ENCODE data around the genes AMELY, TSPY3, RBMY1E and DAZ2.

- PRO-cap, 2 experiments, result no peak in any of the 2 experiments
These were observed 26.7 kb downstream of the RPS4Y1 start for GRCh38 chrY:2867950-2868556.

- PRO-cap, 2 experiments, result no peak in any of the 2 experiments
These were observed 69.4 kb downstream of the ZFY start for GRCh38 chrY:3004363-3005160.

DNA sequence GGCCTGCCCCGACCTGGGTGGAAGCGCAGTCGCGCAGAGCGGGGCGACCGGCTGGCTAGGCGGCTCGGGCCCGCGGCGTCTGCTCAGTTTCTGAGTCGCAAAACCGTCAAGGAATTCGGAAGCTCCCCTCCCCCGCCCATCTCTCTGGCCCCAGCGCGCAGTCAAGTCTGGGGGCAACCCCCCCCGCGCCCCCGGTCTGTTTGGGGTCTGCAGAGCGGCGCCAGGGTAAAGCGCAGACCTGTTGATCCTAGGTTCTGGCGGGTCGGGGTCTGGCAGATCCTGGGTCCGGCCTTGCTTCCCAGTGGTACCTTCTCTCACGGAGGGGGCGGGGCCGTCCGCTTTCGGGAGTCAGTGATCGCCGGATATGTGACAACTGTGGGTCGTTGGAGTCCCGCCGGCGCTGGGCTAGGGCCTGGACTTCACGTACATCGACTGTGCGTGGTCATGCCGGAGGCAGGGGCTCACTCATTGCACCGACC, at the start of gene AMELY:
Gene AMELY (minus strand): TSS at position 318 of the 479 bp plus-strand sequence.
- PRO-cap, 2 experiments, result no peak in any of the 2 experiments

GRCh38 chrY:7279370-7279923, 367.9 kb upstream of the AMELY start:
- PRO-cap, 2 experiments, result no peak in any of the 2 experiments

DNA sequence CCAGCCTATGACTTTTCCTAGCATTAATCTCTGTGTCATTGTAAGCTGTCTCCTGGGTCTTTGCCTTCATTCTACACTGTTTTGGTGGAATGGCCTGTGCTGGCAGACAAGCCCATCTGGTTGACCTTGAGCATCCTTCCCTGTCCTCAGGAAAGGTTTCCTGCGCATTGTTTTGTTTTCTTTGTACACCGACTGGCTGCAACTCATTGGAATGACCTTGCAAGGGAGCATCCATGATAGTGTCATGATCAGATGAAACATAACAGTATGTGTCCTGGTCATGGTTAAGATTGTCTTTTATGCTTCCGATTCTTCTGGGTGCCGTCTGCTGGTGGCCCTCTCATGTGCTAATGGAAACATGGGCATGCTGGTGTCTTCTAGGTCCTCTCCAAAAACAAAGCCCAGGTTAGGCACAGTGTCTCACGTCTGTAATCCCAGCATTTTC, 410.6 kb upstream of the AMELY start:
- PRO-cap, 2 experiments, result no peak in any of the 2 experiments

DNA sequence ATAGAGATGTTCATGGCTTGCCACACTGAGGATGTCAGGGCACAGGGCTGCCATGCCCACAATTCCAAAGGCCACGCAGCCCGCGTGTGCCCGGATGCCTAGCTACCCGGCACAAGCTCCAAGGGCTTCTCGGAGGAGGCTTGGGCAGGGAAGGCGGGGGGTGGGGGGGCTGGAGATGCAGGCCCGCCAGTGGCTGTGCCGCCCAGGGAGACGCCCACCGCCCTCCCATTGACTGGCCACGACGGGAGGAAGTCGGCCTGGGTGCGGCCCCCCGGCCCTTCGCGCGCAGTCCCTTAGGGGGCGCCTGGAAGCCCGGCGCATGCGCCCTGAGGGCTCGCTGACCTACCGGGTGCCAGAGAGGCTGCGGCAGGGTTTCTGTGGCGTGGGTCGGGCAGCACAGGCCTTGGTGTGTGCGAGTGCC, at the start of gene TSPY3:
Gene TSPY3 (plus strand): TSS at position 274 of the 421 bp plus-strand sequence.
- PRO-cap, 2 experiments, result no peak in any of the 2 experiments

GRCh38 chrY:9580496-9580823, 52.8 kb downstream of the TSPY10 start:
- PRO-cap, 2 experiments, result no peak in any of the 2 experiments

DNA sequence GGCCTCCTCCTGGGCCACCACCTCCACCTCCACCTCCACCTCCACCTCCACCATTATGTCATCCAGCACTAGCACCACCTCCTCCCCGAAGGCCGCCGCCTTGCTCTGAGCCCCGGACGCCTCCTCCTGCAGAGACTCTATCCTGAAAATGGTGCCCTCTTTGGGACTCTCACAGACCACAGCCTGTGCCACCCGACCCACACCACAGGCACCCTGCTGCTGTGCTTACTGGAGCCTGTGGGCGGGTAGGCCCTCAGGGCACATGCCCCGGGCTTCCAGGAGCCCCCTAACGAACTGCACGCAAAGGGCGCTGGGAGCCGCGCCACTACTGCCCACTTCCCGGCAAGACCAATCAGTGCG, 541.2 kb downstream of the TSPY10 start:
- PRO-cap, 2 experiments, result no peak in any of the 2 experiments

- PRO-cap, 2 experiments, result no peak in any of the 2 experiments
These were observed 49.8 kb upstream of the DDX3Y start for GRCh38 chrY:12854884-12855268.

DNA sequence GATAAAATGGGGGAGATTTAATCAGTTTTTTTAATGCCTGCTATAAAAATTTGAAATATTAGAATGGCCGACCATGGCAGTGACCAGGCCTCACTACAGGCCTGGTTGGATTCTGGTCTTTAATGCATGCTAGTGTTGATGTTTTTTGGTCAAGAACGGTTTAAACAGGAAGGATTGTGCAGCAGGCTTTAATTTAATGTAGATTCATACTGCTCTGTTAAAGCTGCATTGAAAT, 14.2 kb downstream of the DDX3Y start:
- PRO-cap, 2 experiments, result no peak in any of the 2 experiments

- PRO-cap, 2 experiments, result no peak in any of the 2 experiments
These were observed 900.5 kb downstream of the NLGN4Y start for GRCh38 chrY:15424680-15425434.

GRCh38 chrY:19042775-19043665, 269.5 kb upstream of the HSFY2 start:
- PRO-cap, 2 experiments, result no peak in any of the 2 experiments

DNA sequence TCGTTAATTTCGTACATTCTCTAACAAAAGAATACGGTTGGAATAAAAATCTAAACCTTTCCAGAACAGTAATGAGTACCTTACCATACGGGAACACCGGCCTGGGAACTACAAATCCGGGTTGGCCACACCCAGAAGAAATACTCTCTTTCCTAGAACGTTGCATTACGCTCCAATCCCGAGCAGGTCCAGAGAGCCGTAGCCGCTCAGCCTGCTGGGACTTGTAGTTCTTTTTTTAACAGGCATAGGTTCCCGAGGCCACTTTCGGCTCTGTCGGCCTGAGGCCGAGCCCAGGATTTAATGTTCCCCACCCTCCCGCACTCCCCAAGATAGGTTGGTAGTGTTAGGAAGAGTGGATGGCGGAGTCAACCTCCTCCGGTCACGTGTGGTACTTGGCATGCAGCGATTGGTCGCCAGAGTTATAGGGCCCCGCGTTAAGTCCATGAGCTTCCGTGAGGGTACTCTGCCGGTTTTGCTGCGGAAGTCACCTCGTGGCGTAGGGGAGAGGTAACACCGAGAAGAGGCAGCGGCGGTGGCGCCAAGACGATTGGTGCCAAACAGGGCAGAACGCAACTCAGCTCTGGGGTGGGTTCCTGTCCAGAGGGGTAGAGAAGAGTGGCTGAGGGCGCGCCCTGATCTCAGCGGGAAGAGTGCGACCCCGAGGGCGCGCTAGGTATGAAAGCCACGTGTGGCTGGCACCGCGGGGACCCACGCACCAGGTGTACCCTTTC, 177.5 kb downstream of the KDM5D start:
- PRO-cap, 2 experiments, result no peak in any of the 2 experiments

- PRO-cap, 2 experiments, result no peak in any of the 2 experiments
These were observed at the start of gene RBMY1E for GRCh38 chrY:21917880-21918356. Gene RBMY1E (minus strand): TSS chrY:21918032.

- PRO-cap, 2 experiments, result no peak in any of the 2 experiments
These were observed at the start of gene DAZ2 for GRCh38 chrY:23219121-23219603. Gene DAZ2 (plus strand): TSS chrY:23219533.

All from Metastatic Liver Carcinoma in the Adrenal Gland (tissue), 2 donors.